HT1080 (cell line): ENCODE data around the genes DNALI1 and RHBDL2.

RAMPAGE:
- cytosol, long total RNA = no peak
- long total RNA = no peak
- nucleus, long total RNA = no peak
Observed at GRCh38 chr1:37036074-37036592, 1.8 kb upstream of the GRIK3 start.

GRCh38 chr1:37391350-37391580 lies 83.1 kb upstream of the ZC3H12A start:
RAMPAGE:
- cytosol, long total RNA = no peak
- long total RNA = no peak
- nucleus, long total RNA = no peak

GRCh38 chr1:37423694-37424009 lies 50.7 kb upstream of the ZC3H12A start:
RAMPAGE:
- cytosol, long total RNA = no peak
- long total RNA = no peak
- nucleus, long total RNA = no peak

DNA sequence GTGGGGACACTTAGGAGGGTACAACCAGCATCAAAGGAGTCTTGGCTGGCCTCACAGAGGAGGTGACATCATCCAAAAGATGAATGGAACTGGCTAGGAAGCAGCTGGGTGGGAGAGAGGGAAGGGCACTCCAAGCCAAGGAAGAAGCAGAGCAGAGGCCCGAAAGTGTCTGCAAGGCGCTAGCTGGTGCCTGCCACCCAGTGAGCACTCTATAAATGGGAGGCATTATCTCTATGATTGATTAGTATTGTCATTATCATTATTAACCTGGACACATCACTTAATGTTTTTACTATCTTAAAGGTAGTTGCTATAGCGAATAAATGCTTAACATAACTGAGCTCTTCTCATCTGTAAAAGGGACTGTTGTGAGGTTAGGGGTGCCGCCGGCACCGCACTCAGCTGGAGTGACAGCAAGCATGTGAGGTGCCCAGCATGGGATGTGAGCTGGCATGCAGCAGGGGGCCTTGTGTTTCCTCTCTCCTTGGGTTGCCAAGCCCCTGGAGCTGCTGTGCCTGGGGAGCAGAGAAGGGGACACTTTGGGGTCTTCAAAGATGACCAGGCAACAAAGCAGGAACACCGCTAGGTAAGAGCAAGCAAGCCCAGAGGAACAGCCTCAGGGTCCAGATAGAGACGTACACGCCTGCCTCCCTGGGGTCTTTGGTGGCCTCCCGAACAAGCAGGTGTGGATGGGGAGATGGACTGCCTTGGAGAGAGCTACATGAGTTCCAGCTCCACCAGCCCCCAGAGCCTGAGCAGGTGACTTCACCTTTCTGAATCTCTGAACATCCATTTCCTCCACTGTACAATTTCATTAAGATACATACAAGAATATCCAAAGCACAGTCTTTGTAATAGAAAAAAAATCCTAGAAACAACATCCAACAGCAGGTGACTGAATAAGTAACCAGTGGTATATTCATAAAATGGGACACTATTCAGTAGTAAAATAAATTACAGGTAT lies 2.1 kb upstream of the ZC3H12A start:
RAMPAGE:
- cytosol, long total RNA = no peak
- long total RNA = no peak
- nucleus, long total RNA = no peak

DNA sequence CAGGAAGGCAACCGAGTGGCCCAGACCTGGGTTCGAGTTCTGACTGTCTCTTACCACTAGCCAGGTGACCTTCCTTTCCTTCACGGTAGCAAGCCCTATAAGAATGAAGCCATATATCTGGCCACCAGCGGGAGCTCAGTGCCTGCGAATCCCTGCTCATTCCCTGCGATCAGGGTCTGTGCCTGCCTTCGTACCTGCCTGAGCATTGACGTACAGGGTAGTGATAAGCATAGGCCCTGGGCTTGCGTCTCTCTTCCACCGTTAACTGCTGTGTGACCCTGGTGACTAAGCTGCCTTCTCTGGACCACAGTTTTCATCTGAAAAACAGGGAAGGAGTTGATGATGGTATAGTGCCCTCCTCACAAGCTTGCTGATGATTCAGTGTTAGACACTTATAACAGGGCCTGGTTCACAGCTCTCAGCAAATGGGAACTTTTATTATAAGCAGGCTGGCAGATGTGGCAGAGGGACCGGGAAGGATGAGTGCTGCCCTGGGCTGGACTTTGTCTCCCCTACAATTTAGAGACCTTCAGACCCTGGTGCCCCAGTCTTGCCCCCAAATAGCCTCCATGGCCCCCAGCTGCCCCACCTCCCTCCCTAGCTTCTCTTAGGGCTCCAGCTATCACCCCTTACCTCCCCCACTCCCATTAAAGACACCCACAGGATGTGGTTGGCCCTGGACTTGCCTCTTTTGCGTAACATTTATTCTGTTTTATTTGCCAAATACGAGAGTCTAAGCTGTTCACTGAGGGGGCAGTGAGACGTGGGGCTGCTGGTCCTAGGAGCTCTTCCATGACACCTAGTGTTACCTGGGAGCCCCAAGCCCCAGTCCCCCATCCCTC lies 4.3 kb downstream of the ZC3H12A start:
RAMPAGE:
- cytosol, long total RNA = no peak
- long total RNA = no peak
- nucleus, long total RNA = no peak

RAMPAGE:
- cytosol, long total RNA = no peak
- long total RNA = no peak
- nucleus, long total RNA = no peak
Observed at GRCh38 chr1:37479913-37480352, 5.6 kb downstream of the ZC3H12A start.

DNA sequence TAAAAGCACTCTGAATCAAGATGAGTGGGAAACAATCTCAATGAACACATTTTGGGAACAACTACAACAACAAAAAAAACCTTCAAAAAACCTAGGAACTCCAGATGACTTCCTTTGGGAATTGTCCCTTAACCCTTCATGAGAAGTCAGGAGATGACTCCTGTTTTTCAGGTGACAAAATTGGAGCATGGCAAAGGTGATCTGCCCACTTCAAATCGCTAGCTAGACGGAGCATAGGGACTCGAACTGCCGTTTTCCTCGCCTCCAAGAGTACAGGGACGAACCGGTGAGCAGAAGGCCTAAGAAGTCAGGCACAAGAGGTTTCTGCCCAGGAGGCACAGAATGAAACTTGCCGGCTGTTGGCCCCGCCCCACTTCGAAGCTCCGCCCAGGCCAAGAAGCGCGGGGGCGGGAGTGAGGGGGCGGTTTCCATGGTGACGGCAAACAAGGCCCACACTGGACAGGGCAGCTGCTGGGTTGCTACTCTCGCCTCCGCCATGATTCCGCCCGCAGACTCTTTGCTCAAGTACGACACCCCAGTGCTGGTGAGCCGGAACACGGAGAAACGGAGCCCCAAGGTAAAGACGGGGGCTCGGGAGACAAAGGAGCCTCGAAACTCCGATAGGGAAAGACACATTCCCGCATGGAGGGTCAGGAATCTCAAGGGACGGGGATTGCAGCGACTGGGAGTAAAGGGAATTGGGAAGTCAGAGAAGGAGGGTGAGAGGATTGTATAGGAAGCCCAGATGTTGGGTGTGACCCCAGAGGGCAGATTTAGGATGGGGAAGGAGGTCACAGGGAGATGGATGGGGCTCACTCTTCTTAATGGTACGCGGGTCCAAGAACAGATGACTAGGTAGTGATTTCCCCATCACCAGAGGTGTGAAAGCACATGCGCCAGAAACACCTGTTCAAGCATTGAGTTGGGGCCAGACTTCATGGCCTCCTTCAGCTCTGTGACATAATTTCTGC lies at the start of gene DNALI1:
DNALI1 (plus strand) TSS at position 442 of the 971 bp plus-strand sequence.
RAMPAGE:
- cytosol, long total RNA = no peak
- long total RNA = no peak
- nucleus, long total RNA = no peak

DNA sequence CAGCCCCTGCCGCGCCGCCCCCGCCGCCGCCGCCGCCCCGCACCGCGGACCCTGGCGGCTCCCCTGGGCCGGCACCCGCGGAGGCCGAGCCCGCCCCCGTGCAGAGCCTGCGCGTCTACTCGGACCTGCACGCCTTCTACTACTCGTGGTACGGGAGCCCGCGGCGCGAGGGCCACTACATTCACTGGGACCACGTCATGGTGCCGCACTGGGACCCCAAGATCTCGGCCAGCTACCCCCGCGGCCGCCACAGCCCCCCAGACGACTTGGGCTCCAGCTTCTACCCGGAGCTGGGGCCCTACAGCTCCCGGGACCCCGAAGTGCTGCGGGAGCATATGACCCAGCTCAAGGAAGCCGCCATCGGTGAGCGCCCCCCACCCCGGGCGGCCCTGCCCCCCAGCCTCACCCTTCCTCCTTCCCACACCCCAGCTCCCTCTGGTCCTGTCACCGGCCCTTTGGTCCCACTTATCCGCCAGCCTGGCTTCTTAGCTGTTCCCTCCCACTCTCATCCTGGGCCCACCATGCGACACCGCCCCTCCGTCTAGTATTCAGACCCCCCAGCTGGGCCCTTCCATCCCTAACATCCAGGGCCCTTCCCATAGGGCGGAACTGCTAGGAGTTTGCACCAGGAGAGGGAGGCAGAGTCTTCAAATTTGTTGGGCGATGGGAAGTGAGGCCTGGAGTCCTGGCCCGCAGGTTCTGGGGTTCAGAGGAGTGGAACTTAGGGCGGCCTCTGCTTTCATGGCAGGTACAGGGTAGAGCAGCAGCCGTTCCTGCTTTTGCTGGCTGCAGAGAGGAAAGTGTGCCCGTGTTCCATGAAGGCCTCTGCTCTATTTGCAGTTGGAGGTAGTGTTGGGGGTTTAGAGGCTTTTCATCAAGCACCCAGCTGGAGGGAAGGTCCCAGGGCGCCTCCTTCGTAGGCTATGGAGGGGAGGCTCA lies 992 bp downstream of the MANEAL start:
RAMPAGE:
- cytosol, long total RNA = no peak
- long total RNA = no peak
- nucleus, long total RNA = no peak

RAMPAGE:
- cytosol, long total RNA = no peak
- long total RNA = no peak
- nucleus, long total RNA = no peak
Observed at GRCh38 chr1:37802932-37803811, 4.4 kb upstream of the C1orf122 start.

GRCh38 chr1:37808781-37810030 lies 1.2 kb upstream of the YRDC start:
RAMPAGE:
- cytosol, long total RNA = no peak
- long total RNA = no peak
- nucleus, long total RNA = no peak

RAMPAGE:
- cytosol, long total RNA = no peak
- long total RNA = no peak
- nucleus, long total RNA = no peak
Observed at GRCh38 chr1:37844170-37844748, 15.1 kb downstream of the MTF1 start.

RAMPAGE:
- cytosol, long total RNA = no peak
- long total RNA = no peak
- nucleus, long total RNA = no peak
Observed at GRCh38 chr1:38008844-38009701, 3.5 kb upstream of the UTP11 start.

DNA sequence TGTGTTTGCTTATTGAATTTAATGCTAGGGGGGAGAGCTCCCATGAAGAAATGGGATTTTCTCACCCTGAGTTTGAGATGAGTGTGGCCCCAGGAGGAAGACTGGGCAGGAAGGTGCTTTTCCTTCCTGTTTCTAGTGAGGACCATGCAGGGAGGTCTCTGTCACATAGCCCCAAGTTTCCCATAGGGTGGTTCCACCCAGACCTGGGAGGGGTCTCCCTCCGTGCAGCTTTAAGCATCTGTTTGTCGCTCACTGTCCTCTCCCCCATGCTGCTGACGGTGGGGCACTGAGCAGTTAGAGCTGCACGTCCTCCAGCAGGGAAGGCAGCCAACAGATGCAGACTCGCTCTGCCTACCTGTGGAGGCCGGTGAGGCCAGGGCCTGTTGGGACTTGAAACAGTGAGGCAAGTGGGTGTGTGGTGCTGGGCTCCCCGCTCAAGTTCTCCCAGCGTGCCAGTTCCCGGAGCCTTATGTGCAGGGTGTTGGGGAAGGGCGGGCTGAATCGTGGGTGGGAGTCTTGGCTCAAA lies 14.4 kb downstream of the UTP11 start:
RAMPAGE:
- cytosol, long total RNA = no peak
- long total RNA = no peak
- nucleus, long total RNA = no peak

DNA sequence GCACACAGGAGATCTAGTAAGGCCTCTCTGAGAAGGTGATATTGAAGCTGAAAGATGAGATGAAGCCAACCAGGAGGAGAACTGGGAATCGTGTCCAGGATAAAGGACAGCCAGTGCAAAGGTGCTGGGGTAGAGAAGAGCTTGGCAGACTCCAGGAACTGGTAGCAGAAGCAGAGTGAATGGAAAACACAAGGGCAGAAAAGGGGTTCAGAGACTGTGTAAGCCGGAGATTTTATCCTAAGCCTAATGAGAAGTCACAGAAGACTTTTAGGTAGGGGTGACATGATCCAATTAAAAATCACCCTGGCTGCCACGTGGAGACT lies 279.8 kb downstream of the RRAGC start:
RAMPAGE:
- cytosol, long total RNA = no peak
- long total RNA = no peak
- nucleus, long total RNA = no peak

GRCh38 chr1:38929090-38929755 lies 12.4 kb downstream of the RHBDL2 start:
RAMPAGE:
- cytosol, long total RNA = no peak
- long total RNA = no peak
- nucleus, long total RNA = no peak

DNA sequence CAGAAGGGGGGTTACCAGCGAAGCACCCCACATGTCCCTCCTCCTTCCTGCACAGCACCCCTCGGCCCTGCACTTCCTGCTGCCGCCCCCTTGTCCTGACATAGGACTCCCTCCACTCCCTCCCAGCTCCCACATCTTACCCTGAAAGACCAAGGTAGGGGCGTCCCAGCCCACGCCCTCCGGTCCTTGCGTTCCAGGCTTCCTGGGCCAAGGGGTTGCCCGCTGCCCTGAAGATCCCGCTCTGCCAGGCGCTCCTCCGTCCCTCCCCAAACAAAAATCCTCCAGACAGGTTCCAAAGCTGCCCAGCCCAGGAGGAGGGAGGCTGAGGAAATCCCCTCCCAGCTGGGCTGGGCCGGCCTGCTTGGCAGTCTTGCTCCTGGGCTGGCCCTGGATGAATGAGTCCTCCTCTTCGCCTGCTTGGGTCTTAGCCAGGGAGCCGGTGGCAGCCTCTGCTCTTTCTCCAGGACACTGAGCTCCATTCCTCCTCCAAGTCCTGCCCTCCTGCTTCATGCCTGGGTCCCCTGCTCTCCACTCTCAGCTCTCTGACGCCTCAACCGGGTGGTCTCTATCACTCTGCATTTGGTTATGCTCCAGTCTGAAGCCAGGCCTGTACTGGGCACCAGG lies at the start of gene RHBDL2:
RHBDL2 (minus strand) TSS at position 289 of the 624 bp plus-strand sequence.
RAMPAGE:
- cytosol, long total RNA = no peak
- long total RNA = start-site peak on the minus strand centred at position 325 of the sequence, 84 bp wide, 29 reads
- nucleus, long total RNA = no peak

DNA sequence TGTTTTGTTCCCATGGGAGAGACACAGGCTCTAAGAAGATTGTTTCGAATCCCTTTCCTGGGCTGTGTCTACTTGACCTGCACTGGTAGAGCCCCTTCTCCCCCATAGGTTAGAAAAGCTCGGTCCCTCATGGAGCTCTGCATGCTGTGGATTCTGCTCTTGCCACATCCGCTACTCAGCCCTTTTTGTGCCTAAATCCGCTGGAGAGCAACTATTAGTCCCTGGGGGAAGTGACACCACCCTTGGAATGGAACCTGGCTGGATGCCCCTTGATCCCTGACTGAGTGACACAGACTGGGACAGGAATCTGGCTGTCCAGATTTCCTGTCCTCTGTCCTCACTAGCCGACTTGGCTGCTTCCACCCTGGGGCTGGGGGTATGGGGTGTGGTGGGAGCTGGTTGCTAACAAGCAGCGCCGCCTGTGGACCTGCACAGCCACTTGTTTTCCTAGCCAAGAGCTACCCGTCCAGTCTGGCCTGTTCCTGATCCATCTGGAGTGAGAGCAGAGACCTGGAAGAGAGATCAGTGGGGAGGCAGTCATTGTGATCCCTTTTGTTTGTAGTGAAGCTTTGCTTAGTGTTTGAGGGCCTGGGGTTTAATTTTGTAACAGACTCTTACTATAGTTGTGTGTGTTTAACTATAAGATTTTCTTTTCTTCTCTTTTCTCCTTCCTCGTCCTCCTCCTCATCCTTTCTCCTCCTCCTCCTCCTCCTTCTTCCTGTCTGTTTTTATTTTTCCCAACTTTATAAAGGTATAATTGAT lies 71.5 kb upstream of the MACF1 start:
RAMPAGE:
- cytosol, long total RNA = no peak
- long total RNA = no peak
- nucleus, long total RNA = no peak

GRCh38 chr1:39224082-39224539 lies 19.6 kb downstream of the MACF1 start:
RAMPAGE:
- cytosol, long total RNA = no peak
- long total RNA = no peak
- nucleus, long total RNA = no peak

DNA sequence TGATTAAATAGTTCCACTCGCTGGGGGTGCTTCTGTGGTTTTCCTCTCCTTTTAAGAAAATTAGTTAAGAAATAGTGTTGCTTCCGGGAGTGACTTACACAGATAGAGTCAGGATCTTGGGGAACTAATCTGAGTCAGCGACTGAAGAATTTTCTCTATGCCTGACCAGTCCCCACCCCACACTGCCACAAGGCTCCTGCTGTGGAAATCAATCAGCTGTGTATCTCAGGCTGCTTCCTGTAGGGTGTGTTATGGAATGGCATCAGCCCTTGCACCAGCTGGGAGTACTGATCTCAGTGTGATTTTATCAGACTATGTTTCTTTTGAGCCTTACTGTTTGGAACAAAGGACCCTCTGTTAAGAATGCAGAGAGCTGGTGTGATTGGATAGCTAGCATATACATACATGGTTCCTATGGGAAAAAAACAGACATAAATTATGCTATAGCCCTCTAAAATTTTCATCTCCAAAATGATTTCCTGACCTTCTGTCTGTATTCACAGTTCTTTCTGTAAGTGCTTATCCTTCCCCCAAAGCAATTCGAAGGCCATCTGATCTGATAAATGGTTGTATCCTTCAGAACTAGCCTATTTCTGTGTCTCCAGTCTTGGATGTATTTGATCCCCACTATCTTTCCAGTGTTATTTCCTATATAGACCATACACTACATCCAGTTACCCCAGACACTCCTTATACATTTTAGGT lies 92.7 kb upstream of the BMP8A start:
RAMPAGE:
- cytosol, long total RNA = no peak
- long total RNA = no peak
- nucleus, long total RNA = no peak

DNA sequence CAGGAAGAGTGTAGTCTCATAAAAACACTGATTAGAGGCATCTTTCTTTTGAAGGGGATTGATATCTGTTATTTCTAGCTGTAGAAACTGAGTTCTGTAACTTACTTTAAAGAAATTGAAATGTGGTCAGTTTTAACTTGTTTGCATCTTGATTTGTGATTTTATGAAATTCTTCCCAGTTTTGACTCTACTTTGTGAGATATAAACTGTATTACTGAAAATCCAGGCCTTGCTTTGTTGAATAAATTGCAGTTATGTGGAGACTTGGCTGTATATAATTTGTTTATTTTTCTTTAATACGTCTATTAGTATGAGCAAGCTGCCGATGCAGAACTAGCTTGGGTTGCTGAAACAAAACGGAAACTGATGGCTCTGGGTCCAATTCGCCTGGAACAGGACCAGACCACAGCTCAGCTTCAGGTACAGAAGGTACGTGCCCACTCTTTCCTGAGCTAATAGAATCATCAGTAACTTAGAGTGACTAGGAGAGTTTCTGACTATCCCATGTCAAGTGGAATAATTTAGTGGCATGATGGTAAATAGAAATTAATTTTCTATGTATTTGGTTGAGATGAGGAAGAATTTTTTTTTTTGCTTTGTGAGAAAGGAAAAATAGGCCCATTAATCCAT lies 59.1 kb upstream of the BMP8A start:
RAMPAGE:
- cytosol, long total RNA = no peak
- long total RNA = no peak
- nucleus, long total RNA = no peak